Suprapubic skin (tissue), 4 donors: ENCODE results near the genes KLRC4, KLRC3 and PRH1.

DNA sequence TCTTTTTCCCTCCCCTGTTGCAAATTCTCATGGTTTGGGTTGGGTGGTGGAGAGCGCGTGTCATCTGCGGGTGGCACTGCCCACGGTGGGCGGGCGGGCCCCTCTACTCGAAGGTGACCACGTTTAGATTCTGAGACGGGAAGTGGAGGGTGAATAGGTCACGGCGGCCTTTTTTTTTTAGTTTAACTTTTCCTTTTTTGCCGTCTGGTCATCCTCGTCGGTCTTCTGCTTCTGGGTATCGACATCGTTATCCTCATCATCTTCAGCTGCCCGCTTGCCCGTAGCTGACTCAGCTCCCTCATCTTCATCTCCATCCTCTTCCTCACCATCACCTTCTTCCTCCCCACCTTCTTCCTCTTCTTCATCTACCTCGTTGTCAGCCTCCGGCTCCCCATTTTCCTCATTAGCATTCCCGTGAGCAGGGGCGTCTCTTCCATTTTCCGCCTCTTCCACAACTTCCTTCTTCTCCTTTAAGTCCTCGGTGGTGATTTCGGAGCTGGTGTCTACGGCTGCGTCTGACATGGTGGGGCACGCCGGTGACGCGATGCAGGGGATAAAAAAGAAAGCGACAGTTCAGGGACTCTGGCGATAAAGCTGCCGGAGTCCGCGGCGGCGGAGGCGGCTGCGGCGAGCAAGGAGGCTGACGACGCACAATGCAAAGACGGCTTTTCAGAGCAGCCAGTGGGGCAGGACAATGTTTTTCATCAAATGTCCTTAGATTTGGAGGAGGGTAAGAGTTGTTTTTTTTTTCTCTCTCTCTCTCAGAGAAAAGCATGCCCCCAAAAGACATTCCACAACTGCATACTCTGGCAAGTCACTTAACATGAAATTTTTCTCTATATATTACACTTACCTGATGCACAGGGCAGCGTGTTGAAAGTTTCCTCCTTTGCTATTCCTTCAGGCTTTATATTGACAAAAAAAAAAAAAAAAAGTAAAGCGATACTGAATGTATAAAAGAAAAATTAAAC, 31.9 kb upstream of the PZP start:
- PRO-cap, result unidirectional peak, plus-strand start at position 591 of the sequence
- RAMPAGE, long total RNA, 4 experiments, result start-site peak on the minus strand in 1 of 4 experiments, centred at position 525 of the sequence, 24 reads per replicate

DNA sequence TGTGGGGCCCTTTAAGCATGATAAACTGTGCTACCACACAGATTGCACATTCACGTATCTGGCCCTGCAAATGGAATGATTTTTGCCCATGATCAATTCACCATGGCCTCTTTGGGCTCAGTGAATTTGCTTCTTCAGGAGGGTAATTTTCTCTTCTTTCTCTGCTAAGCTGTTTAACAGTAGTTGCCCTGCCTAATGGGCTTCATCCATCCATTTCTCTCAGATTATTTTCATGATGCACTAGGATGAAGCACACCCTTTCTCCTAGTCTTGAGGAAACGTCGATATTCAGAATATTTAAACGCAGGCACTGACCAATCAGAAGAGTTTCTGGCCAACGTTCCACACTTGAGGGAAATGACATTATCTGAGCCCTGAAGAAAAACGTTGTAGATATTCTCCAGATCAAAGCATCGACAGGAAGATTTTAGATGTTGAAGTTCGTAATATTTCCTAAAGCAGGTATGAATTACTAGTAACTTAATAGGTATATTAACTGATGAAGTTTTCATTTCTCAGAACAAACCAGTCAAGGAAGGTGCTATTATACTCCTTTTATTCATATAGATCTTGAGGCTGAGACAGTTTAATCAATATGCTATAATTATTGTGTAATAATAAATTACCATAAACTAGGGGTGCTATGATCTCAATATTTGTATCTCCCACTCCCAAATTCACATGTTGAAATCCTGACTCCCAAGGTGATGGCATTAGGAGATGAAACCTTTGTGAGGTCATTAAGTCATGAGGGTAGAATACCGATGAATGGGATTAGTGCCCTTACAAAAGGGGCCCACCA, 5.1 kb upstream of the CLEC2D start:
- PRO-cap, result no peak
- RAMPAGE, long total RNA, 4 experiments, result no peak in any of the 4 experiments

DNA sequence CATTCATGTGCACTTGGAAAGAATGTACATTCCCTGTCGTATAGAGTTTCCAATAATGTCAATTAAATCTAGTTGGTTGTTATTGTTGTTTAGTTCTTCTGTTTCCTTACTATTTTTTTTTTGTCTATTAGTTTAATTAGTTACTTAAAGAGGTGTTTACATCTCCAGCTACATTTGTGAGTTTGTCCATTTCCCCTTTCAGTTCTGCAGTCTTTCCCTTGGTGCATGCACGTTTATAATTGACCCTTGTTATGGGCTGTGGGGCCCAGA, 42.5 kb downstream of the CD69 start:
- PRO-cap, result no peak
- RAMPAGE, long total RNA, 4 experiments, result no peak in any of the 4 experiments

GRCh38 chr12:9741743-9742371, 18.8 kb downstream of the CD69 start:
- PRO-cap, result no peak
- RAMPAGE, long total RNA, 4 experiments, result no peak in any of the 4 experiments

DNA sequence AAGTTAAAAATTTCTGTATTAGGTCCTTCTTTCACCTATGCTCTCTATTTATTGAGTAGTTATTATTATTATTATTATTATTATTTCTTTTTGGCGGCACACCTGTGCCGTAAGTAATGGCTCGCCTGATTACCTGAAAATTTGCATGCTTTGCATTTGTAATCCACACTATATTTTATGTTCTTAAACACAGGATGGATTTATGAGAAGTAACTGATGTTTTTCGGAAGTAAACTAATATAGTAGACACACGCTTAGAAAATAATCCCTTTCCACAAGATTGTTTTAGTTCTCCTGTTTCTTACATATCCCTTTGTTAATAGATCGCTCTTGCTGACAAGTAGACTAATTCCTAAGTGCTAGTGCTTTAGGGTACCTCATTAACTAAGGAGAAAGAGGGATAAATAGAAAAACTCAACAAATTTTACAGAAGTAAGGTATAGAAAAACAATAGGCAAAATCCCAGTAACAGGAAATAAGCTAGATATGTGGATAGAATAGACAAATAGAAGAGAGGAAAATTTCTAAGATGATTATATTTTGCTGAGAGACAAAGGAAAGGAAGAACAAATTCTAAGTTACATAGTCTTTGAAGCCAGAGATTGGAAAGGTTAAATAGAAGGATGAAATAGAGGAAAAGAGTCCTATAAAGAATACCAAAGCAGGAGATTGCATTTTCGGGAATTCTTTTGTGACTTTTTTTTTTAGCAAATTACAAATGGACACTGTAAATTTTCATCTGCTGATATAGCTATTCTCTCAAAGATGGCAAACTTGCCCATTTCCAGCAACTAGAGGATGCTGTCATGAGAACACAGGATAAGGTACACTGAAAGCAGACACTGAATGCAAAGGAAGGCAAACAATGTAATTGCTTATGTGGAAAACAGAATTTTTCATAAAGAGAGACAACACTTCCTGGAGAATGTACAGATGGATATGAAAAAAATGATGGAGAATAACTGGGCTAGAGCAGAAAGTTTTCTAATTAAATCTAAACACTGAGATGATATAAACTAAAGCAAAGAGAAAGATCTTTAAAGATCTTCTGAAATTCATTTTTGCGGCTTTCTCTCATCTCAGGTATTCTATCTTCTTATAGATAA, 922 bp downstream of the CD69 start:
- PRO-cap, result no peak
- RAMPAGE, long total RNA, 4 experiments, result no peak in any of the 4 experiments

DNA sequence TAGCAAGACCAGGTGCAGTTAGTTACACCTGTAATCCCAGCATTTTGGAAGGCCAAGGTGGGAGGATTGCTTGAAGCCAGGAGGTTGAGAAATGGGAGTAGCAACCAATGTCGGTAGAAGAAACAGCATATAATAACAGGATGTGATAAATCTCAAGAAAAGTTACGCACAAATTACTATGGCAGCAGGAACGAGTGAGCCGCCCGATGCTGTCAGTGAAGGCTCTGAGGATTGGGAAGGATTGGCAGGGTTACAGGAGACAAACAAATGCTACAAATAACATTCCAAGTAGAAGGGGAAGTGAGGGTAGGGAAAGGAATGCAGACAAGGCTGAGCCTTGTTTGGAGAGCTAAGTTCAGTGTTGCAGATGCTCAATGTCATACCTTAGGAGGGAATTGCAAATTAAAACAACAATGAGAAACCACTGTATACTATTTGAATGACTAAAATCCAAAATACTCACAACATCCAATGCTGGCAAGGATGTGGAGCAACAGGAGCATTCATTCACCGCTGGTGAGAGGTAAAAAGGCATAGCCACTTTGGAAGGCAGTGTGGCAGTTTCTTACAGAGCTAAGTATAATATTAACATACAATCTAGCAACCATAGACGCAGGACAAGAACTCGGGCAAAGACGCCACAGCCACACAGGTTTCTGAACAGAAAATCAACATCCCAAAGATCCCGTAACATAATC, 1.3 kb downstream of the CLEC9A start:
- PRO-cap, result no peak
- RAMPAGE, long total RNA, 4 experiments, result no peak in any of the 4 experiments

DNA sequence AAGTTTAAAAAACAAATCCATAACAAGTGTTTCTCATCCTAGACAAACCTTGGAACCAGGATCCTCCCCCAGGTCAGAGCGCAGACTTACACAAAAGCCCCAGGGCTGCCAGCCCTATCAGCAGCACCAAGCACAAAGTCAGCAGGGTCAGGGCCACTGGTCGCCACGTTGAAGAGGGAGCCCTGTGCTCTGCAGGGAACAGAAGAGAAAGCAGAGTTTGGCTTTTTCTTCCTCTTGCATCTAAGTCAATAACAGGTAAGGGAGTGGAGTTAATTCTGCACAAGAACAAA, 9.8 kb downstream of the CLEC1A start:
- PRO-cap, result no peak
- RAMPAGE, long total RNA, 4 experiments, result no peak in any of the 4 experiments

- PRO-cap, result no peak
- RAMPAGE, long total RNA, 4 experiments, result no peak in any of the 4 experiments
Measured at GRCh38 chr12:10167411-10168213, 4.3 kb downstream of the OLR1 start.

GRCh38 chr12:10168979-10169595, 2.8 kb downstream of the OLR1 start:
- PRO-cap, result no peak
- RAMPAGE, long total RNA, 4 experiments, result no peak in any of the 4 experiments

GRCh38 chr12:10213140-10214202, 794 bp downstream of the GABARAPL1 start:
- PRO-cap, result bidirectional peak, plus-strand start at chr12:10213360, minus-strand start at chr12:10213315; bidirectional peak, plus-strand start at chr12:10213429, minus-strand start at chr12:10213474
- RAMPAGE, long total RNA, 4 experiments, result start-site peak on the plus strand in 1 of 4 experiments, at chr12:10213428-10213887 at its widest, 16 reads per replicate

GRCh38 chr12:10224592-10225113, 12.0 kb downstream of the GABARAPL1 start:
- PRO-cap, result no peak
- RAMPAGE, long total RNA, 4 experiments, result no peak in any of the 4 experiments

GRCh38 chr12:10388562-10389078, 1.2 kb downstream of the KLRK1 start:
- PRO-cap, result no peak
- RAMPAGE, long total RNA, 4 experiments, result no peak in any of the 4 experiments

DNA sequence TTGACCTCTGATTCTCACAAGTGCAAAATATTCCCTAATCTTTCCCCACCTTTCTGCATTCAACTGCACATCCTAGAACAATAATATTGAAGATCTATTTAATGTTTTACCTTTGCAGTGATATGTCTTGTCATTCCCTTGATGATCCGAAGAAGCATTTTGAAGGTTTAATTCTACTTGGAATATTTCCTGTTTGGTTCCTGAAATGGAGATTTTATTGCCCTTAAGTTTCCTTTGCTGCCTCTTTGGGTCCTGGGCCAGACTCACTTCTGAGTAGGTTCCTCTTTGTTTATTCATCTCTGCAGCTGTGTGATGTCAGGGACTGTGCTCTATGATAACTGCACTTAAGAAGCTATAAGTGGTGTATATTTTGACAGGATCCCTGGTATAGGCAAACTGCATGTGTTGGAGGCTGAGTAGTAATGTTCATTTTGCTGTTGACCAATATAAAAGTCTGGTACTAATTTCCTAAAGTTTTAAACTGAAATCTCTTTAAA, at the start of gene KLRC4:
TSS of gene KLRC4 (minus strand) at position 479 of the 497 bp plus-strand sequence.
- PRO-cap, result no peak
- RAMPAGE, long total RNA, 4 experiments, result start-site peak on the minus strand in 2 of 4 experiments, centred at positions 288 to 303 of the sequence, 7 to 12 reads per replicate

DNA sequence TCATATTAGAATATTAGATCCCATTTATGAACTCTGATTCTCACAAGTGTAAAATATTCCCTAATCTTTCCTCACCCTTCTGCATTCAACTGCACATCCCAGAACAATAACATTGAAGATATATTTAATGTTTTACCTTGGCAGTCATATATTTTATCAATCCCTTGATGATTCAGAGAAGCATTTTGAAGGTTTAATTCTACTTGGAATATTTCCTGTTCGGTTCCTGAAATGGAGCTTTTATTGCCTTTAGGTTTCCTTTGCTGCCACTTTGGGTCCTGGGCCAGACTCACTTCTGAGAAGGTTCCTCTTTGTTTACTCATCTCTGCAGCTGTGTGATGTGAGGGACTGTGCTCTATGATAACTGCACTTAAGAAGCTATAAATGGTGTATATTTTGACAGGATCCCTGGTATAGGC, at the start of gene KLRC3:
TSS of gene KLRC3 (minus strand) at position 368 of the 419 bp plus-strand sequence.
- PRO-cap, result no peak
- RAMPAGE, long total RNA, 4 experiments, result no peak in any of the 4 experiments

GRCh38 chr12:10551559-10551778, 45.8 kb downstream of the EIF2S3B start:
- PRO-cap, result no peak
- RAMPAGE, long total RNA, 4 experiments, result no peak in any of the 4 experiments

- PRO-cap, result no peak
- RAMPAGE, long total RNA, 4 experiments, result no peak in any of the 4 experiments
Measured at GRCh38 chr12:10614177-10614731, 845 bp upstream of the MAGOHB start.

DNA sequence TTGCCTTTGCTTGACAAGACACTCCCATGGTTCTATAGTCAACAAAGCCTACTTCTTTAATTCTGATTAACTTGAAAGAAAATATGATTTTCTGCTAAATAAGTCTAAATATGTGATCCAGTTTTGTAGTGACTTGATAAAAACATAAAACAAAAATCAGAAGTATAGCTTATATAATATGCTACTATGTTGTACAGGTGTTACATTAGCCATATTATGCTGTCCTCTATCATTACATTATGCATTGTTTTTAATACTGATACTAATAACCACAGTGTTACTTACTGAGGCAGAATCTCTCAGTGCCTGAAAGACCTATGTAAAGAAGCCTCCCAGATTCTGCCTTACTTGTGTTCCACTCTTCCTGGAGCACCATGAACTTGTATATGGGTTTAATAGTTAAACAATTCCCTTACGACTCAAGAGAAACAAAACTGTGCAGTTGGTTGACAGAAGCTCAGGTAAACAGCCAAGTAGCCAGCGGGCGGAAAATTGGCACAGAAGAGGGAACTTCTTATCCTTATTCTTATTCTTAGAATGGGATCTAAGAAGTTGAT, 22.5 kb upstream of the MAGOHB start:
- PRO-cap, result no peak
- RAMPAGE, long total RNA, 4 experiments, result no peak in any of the 4 experiments

DNA sequence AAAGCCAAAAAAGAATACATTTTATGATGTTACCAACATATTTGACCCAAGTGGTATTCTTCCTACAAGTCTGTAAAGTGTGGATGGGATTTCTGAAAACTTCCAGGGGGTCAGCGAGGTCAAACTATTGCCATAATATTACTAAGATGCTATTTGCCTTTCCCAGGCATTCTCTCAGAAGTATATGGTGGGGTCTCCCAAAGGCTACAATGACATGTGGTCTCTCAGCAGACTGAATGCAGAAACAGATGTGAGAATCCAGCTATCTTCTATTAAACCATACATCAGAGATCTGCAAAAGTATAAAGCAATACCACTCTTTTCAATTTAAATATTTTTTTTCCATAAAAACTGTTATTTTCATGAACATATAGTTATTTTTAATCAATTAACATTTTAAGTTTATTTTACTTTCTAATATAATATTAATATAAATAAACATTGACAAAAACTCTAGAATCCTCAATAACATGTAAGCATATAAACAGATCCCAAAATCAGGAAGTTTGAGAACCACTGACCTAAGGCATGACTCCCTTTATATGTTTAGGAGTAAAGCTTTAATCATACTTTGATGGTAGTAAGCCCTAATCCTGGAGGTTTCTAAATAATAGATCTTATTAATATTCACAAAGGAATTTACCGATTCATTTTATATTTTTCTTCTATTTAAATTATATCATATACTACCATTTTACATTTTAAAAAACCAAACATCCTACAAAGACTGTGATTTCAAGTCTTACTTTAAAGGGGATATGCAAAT, 12.4 kb downstream of the YBX3 start:
- PRO-cap, result no peak
- RAMPAGE, long total RNA, 4 experiments, result no peak in any of the 4 experiments

- PRO-cap, result no peak
- RAMPAGE, long total RNA, 4 experiments, result no peak in any of the 4 experiments
Measured at GRCh38 chr12:10719021-10719256, 4.2 kb downstream of the YBX3 start.

DNA sequence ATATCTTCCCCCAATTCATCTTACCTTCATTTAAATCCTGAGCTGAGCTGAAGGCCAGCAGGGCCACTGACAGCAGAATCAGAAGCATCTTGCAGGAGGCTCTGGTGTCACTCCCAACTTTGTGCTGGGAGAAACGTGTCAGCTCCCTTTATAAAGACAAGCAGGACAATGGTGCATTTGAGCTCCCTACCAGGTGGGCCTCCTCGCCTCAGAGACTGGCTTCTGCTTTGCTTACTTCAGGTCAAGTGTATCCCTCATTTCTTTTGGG, at the start of gene PRH1:
TSS of gene PRH1 (minus strand) at position 126 of the 268 bp plus-strand sequence.
- PRO-cap, result no peak
- RAMPAGE, long total RNA, 4 experiments, result no peak in any of the 4 experiments